Measurements from ENCODE around the genes RNASEH2A, RTBDN and MAST1.

- PRO-cap, 8 experiments: no peak in any of the 8 experiments
Observed at GRCh38 chr19:12359328-12359951, 6.0 kb downstream of the ZNF442 start.

- PRO-cap, 8 experiments: no peak in any of the 8 experiments
Observed at GRCh38 chr19:12791582-12791704, 157 bp downstream of the JUNB start.

DNA sequence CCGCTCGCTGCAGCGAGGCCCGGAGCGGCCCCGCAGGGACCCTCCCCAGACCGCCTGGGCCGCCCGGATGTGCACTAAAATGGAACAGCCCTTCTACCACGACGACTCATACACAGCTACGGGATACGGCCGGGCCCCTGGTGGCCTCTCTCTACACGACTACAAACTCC is 304 bp downstream of the JUNB start:
- PRO-cap, 8 experiments: peak in 7 of 8 experiments; most common plus-strand start position 91 of the sequence (in 1); most common minus-strand start position 71 of the sequence (in 2)

- PRO-cap, 8 experiments: peak in 1 of 8 experiments; most common plus-strand start chr19:12794725 (in 1); most common minus-strand start chr19:12794659 (in 1)
Observed at GRCh38 chr19:12794501-12795081, 3.3 kb downstream of the JUNB start.

DNA sequence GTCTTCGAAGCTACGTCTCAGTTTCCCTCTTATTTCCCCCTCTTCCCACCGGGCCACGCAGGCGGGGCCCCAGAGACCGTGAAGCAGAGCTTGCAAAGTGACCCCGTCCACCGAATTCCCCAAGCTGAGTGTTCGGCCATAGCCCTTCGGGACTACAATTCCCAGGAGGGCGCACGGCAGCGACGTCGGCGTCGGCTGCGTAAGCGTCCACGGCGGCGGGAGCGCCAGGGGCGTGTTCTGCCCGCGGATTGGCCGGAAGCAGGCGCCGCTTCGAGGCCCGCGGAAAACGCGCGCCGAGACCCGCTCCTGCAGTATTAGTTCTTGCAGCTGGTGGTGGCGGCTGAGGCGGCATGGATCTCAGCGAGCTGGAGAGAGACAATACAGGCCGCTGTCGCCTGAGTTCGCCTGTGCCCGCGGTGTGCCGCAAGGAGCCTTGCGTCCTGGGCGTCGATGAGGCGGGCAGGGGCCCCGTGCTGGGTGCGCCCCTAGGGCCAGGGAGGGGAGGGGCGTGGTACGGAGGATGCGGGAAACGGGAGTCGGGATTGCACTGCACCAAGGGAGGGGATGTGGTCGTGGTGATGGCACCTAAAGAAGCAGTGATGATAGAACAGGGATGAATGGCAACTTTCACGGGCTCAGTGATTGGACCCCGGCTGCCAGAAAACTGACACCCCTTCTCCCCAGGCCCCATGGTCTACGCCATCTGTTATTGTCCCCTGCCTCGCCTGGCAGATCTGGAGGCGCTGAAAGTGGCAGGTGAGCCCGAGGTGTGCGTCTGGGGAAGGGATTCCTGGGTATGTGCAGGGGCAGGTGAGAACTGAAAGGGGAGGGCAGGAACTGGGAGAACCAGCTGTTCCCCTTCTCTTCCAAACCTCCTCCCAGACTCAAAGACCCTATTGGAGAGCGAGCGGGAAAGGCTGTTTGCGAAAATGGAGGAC is at the start of gene RNASEH2A:
Gene RNASEH2A, plus strand, starts transcription at position 261 of the 938 bp plus-strand sequence.
- PRO-cap, 8 experiments: peak in 8 of 8 experiments; most common plus-strand start position 284 of the sequence (in 3)

DNA sequence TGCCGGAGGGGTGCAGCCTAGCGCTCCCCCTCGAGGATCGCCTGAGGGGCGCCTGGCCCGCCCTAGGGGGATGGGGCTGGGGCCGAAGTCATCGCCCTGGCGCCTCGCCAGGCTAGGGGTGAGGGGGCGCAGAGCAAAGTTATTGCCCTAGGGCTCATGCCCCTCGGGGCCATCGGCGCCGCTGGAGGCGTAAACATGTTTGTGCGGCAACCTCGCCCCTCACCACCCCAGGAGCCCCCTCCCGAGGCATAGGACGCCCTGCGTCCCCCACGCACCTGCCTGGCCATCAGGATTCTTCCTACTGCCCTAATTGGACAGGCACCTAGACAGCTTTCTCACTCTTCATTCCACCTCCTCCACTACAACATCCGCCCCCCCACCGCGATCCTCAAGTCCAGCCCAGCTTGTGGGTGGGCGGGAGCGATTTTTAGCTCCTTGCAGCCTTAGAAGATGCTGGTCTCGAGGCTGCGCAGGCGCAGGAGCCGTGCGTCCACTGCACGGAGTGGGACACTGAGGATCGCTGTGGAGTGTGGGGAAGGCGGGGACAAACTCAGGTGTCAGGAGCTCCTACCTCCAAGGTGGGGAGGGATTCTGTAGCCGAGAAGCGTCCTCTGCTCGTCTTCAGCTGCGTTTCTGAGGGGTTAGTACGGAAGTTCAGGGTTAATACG is at the start of gene RTBDN:
Gene RTBDN, minus strand, starts transcription at position 366 of the 668 bp plus-strand sequence.
- PRO-cap, 8 experiments: no peak in any of the 8 experiments

- PRO-cap, 8 experiments: no peak in any of the 8 experiments
Observed at GRCh38 chr19:12838096-12838815, at the start of gene MAST1. Gene MAST1, plus strand, starts transcription at chr19:12838515.

DNA sequence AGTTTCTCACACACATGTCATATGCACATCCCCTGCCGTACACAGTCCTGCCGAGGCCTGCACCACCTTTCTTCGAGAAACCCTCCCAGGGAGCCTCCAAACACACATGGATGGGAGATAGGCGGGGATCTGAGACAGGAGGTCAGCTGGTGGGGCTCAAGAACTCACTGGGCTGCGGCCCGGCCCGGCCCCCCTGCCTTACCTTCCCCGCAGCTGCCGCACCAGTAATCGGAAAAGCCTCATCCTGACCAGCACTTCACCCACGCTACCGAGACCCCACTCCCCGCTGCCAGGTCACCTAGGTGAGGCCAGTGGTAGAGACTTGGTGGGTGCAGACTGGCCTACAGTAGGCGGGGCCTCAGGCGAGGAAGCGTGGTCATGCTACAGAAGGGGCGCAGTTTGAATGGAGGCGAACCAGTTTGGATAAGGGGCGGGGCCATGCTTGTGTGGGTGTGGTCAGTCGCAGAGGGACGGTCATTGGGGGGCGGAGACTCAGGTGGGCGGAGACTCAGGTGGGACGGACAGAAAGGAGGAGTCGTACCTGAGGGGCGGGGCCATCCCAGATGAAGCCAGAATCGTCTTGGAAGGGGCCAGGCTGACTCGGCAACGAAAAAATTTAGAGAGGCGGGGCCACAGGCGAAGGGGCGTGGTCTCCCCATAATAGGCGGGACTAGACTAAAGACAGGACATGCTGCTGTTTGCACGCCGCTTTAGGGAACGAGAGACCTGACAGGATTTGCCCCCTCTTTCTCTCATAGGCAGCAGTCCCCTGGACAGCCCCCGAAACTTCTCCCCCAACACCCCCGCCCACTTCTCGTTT is 2.1 kb downstream of the MAST1 start:
- PRO-cap, 8 experiments: no peak in any of the 8 experiments

- PRO-cap, 8 experiments: no peak in any of the 8 experiments
Observed at GRCh38 chr19:12841053-12841967, 3.0 kb downstream of the MAST1 start.

GRCh38 chr19:12939942-12940715 is 1.7 kb downstream of the CALR start:
- PRO-cap, 8 experiments: peak in 6 of 8 experiments; most common plus-strand start chr19:12940397 (in 5); most common minus-strand start chr19:12940064 (in 1)

GRCh38 chr19:13012721-13013633 is 17.7 kb downstream of the NFIX start:
- PRO-cap, 8 experiments: peak in 3 of 8 experiments; most common plus-strand start chr19:13013107 (in 1); most common minus-strand start chr19:13013421 (in 2)

- PRO-cap, 8 experiments: no peak in any of the 8 experiments
Observed at GRCh38 chr19:13017637-13019019, 22.9 kb downstream of the NFIX start.

- PRO-cap, 8 experiments: no peak in any of the 8 experiments
Observed at GRCh38 chr19:13022097-13022512, 26.8 kb downstream of the NFIX start.

DNA sequence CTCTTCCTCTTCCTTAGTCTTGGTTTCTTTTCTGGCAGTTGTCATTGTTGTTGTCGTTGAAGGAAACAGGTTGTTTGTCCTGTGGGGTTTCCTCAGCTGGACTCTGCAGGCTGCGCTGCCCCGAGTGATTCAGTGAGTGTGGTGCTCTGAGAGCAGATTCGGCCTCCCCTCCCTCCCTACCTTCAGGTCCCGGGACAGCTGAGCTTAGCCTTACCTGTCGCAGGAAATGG is 34.1 kb downstream of the NFIX start:
- PRO-cap, 8 experiments: no peak in any of the 8 experiments

GRCh38 chr19:13031380-13032688 is 36.6 kb downstream of the NFIX start:
- PRO-cap, 8 experiments: no peak in any of the 8 experiments

- PRO-cap, 8 experiments: no peak in any of the 8 experiments
Observed at GRCh38 chr19:13034668-13034878, 39.3 kb downstream of the NFIX start.

- PRO-cap, 8 experiments: no peak in any of the 8 experiments
Observed at GRCh38 chr19:13053709-13054395, 48.8 kb downstream of the LYL1 start.

- PRO-cap, 8 experiments: no peak in any of the 8 experiments
Observed at GRCh38 chr19:13081978-13082269, 20.7 kb downstream of the LYL1 start.

- PRO-cap, 8 experiments: no peak in any of the 8 experiments
Observed at GRCh38 chr19:13128619-13129261, 10.7 kb downstream of the NACC1 start.

DNA sequence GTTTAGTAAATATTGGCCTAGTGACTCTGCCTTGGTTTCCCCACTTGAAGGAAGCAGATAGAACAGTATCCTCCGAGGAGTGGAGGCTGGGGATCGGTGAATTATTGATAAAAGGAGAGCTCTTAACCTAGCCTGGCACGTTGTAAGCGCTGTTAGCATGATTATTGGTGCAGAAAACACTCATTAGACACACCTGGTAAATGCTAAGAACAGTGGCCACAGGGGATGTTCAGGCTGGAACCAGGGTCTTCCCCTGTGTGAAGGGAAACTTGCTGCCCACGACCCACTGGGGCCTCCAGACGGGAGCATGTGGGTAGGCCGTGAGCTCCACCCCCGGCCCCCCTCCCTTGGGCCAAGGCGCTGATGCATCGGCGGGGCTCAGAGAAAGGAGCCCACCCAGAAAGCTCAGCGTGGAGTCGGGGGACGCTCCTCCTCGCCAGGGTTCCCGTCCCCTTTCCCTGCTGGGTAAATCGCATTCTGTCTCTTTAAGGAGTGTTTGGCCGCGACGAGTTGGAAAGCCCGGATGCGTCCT is 2.3 kb downstream of the IER2 start:
- PRO-cap, 8 experiments: peak in 8 of 8 experiments; most common plus-strand start position 298 of the sequence (in 1); most common minus-strand start position 460 of the sequence (in 8)

All from peripheral blood mononuclear cell (primary cell).